ENCODE data around the genes TCP1, PNLDC1 and PRKN.

DNA sequence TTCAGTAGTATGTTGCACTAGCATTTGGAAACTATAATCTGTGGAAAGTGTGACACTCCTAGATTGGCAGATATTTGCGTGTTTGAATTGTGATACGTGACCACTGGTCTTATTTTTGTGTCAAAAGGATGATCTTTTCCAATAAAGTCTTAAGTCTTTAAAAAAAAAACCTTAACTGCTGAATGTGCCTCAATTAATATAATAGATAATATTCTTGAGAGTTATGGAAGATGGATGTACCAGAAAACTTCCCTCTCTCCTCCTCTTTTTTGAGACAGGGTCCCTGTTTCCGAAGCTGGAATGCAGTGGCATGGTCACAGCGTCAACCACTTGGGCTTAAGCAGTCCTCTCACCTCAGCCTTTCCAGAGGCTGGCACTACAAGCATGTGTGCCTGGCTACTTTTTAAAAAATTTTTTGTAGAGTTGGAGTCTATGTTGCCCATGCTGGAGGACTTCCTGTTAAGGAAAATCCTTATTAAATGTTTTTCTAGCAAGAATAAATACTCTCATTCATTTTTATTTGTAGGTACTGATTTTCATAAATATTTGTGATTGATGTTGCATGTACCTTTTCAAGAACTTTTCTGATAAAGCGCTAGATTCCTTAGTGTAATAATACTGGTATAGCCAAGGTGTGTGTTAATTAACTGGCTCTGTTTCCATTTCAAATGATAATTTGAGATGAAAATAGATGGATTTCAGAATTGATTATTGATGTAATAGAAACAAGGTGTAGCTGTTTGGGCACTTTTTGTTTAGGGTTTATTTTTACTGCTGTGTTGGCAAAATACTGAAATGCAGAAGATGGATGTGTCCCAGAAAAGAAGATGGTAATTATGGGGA lies 9.1 kb upstream of the ACAT2 start:
- PRO-cap, result no peak

- PRO-cap, result no peak
These were observed 5.3 kb downstream of the ACAT2 start for GRCh38 chr6:159766873-159767731.

DNA sequence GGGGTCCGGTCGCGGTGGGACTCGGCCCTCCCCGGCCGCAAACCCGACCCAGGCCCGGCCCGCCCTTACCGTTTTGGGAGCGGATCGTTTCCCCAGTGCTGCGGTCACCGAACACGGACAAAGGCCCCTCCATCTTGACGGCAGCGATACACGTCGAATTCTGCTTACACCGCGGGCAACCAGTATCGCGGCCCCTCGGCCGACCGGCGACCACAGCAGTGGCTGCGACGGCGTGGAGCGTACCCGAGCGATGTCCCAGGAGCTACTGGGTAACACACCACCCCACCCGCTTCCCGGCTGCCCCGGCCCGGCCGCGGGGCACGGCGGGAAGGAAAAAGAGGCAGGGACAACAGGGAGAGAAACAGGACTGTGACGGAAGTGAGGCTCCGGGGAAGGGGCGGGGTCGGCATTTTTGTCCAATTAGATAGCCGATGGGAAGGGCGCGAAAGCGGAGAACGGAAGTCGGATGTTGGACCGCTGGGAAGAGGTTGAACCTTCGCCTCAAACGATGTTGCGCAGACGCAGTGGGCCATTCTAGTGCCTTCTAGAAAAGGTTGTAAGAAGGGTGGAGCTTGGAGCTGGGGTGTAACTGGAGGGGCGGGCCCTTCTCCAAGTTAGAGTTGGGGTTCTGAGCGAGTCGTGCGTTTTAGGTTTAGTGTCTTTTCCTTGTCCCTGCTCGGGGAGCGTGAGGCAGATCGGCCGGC lies at the start of gene TCP1:
TCP1 (minus strand) TSS at position 267 of the 704 bp plus-strand sequence.
- PRO-cap, result unidirectional peak, minus-strand start at position 252 of the sequence; bidirectional peak, plus-strand start at position 612 of the sequence, minus-strand start at position 337 of the sequence

DNA sequence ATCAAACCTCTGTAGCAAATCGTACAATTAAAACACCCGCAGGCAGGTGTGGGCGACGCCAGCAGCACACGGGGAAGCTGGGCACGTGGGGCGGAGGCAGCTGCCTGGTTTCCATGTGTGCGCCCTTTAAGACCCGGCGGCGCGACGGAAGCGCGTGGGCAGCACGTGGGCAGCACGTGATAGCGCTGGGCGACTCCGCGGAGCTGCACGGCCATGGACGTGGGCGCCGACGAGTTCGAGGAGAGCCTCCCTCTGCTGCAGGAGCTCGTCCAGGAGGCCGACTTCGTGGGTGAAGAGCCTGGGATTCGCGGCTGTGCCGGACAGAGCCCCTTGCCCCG lies at the start of gene PNLDC1:
PNLDC1 (plus strand) TSS at position 182 of the 338 bp plus-strand sequence.
- PRO-cap, result no peak

DNA sequence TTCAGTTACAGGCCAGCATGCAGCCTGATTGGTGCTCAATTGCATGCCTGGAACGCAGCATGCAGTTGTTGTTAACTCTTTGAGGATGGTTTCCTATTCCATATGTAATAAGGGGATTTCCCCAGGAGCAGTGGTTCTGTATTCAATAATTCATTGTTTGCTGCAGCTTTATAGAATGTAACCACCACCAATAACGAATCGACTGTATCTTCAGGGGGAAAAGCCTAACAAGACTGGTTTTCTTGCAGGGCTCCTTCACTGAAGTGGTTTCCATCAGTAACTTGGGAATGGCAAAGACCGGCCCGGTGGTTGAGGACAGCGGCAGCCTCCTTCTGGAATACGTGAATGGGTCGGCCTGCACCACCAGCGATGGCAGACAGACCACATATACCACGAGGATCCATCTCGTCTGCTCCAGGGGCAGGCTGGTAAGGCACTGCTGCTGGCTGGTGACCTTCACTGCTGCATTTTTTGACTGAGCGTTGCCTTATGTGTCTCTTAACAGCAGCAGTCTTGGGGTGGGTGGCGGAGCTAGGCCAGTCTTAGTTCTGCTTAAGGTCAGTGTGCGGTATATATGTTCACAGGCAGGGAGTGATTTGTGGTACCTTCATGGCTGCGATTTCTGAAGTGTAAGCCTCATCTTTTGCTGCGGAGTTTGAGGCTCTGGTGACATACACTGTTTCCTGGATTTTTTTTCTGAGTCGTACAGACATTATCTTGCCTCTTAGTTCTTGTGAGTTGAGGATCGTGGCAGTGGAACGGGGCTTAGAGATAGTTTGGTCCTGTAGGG lies 71.2 kb upstream of the SLC22A1 start:
- PRO-cap, result no peak

DNA sequence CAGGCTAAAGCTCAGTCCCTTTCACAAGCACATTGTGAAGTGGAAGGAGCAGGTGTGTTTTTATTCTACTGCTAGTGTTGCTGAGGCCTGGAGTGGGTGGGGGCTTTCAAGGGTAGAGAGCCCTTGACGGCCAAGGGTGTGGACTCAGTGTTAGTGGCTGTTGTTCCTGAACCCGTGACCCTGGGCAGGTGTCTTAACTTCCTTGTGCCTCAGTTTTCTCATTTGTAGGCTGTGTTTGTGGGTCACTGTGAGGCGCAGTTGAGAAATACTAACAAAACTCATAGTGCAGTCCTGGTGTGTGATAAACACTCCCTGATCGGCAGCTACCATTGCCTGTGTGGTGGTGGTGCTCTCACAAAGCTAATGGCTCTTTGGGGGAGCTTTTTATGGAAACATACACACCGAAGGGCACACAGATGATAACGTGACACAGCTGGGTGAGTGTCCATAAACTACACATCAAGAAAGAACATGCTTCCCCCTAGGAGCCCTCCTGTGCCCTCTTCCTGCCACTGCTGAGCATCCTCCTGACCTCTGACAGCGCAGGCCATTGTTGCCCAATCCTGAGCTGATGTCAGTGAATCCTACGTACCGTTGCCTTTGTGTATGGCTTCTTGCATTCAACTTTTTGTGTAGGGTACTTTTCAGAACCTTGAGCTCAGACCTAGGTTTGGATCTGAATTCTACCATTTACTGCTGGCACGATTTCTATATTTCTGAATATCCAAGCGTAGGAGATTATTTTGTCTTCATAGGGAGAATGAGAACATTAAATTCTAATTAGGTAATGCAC lies 65.9 kb upstream of the SLC22A1 start:
- PRO-cap, result no peak

DNA sequence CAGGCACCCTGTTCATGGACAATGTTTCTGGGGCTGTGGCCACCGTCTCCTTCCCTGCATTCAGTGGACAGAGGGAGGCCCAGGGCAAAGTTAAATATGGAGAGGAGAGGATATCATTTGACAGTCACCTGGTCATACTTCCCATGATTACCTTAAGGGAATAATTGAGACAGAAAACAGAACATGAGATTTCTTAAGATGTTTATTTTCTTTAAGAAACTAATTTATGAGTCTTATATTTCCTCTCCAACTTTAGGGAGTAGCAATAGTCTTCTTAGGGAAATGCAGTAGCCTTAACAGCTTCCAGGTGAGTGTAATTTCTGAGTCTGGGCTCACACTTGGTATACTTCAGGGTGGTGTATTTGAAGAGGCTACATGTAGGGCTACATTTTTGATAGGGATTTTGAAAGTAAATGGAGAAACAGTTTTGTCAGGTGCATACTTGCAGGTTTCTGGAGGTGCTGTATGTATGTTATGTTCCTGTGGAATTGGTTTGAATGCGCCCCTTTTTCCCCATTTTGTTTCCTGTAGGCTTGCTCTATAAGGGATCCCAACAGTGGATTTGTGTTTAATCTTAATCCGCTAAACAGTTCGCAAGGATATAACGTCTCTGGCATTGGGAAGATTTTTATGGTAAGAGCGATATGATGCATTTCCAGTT lies 64.0 kb upstream of the SLC22A1 start:
- PRO-cap, result no peak

DNA sequence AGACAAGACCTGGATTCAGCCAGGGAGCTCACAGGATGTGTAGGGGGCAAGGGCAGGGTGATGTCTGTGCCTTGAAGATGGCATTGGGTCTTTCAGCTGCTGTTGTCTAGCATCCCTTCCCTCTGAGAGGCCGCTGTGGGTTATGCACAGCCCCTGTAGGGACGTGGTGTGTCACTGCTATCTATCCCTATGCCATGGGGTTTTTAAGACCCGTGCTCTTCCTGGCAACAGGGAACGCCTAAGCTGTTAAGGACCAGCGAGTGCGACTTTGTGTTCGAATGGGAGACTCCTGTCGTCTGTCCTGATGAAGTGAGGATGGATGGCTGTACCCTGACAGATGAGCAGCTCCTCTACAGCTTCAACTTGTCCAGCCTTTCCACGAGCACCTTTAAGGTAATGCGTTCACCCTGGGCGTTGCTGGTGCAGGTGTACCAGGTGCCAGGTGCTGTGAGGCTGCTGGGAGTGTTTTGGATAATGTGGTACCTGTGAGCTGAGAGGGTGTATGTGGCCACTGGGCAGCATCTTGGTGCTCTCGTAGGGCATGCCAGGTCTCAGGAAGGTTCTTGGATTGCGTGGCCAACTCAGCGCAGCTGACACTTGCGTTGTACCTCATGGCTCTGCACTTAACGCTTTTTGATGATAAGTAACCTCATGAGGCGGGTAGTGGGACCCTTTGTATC lies 43.5 kb upstream of the SLC22A1 start:
- PRO-cap, result no peak

DNA sequence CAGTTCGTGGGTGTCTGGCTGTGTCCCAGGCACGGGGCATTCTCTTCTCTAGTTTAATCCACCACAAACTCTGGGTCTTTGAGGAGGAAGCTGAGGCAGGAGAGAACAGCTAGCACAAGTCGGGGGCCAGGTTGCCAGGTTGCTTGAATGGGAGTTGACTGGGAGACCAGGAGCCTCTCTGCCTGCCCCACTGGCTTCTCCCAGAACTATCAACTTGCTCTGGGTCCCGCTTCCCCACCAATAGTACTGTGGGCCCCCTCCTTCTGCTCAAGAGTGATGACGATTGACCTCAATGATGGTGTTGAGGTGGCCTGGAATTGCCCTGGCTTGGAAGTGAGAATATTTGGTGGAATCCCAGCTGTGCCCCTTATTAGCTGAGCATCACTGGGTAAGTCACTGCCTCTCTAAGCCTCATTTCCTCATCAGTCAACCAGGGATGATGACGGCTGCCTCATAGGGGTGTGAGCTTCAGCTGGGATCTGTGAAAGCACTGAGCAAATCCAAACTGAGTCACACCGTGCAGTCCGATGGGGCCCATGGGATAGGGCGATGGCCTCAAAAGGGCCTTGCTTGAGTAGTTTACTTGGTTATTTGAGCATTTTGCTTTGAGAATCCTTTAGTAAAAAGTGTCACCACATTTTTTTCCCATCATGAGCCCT lies 972 bp downstream of the SLC22A1 start:
- PRO-cap, result no peak

- PRO-cap, result no peak
These were observed 1.5 kb downstream of the SLC22A3 start for GRCh38 chr6:160349685-160350168.

- PRO-cap, result no peak
These were observed 3.6 kb downstream of the SLC22A3 start for GRCh38 chr6:160351757-160352168.

DNA sequence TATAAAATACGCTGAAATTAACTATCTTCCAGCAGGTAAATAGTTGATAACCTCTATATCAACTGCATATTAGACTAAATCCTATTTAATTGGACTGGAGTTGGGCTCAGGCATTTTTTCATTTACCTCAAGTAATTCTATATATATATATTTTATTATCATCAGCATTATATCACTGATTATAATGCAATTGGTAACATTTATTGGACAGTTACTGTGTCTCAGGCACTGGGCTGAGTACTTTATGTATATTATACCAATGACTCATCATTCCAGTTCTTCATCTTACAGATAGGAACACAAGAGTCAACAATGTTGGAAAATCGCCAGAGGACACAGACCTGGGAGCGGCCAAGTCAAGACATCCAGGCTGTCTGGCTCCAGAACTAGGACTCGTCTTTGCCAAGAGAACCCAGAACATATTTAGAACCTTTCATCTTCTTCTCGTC lies 43.1 kb downstream of the SLC22A3 start:
- PRO-cap, result no peak

GRCh38 chr6:160447743-160448507 lies 99.7 kb downstream of the SLC22A3 start:
- PRO-cap, result no peak

GRCh38 chr6:160926690-160927069 lies 64.9 kb upstream of the MAP3K4 start:
- PRO-cap, result no peak

DNA sequence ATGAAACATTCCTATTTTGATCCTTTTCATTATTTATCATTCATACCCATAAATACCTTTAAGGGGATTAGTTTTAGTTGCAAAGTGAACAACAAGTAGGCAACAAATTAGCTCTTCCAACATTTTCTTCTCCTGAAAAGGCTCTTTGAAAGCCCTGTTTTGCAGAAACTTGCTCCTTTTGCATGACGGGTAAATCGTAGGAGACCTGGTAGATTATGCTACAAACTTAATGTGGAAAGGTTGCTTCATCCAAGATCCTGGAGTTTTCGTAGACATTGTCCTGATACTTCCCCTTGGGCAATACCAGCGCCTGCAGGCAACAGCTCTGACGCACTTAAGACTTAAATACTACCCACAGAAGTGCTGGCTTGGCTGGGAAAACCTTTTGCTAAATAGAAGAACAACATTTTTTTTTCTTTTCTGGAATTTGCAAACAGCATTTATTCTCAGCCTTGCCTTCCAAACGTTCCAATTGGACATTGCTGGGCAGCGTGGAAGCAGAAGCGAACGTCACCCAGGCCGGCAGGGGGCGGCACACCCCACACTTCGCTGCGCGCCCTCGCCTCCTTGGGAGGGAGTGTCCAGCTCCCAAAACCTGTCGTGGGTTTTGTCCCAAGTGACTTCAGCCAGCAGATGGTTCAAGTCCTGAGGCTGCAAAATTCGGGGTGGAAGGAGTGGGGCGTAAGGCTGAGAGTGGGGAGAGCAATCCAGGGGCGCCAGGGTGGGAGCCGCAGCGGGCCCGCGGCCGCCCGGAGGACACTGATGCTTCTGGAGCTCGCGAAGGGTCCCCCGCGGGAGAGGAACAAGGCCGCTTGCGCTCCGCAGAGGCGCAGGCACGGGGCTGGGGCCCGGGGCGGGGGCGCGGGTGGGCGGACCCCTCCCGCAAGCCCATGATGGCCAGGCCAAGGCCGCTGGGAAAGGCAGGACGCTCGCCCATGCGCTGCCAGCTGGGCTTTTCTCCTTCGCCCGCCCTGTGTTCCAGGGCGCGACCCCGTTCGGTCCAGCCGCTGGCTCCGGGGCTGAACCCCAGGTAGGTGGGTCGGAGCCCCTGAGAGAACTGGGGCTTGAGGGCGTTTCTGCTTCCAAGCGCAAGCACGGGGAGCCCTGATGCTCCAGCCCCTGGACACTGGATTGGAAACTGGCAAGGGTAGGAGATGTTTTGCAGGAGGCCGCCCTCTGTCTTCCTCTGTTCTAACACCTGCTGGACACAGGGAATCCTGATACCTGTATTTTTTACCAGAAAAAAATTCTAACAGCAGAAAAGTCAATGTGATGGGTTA lies 60.8 kb upstream of the MAP3K4 start:
- PRO-cap, result no peak

DNA sequence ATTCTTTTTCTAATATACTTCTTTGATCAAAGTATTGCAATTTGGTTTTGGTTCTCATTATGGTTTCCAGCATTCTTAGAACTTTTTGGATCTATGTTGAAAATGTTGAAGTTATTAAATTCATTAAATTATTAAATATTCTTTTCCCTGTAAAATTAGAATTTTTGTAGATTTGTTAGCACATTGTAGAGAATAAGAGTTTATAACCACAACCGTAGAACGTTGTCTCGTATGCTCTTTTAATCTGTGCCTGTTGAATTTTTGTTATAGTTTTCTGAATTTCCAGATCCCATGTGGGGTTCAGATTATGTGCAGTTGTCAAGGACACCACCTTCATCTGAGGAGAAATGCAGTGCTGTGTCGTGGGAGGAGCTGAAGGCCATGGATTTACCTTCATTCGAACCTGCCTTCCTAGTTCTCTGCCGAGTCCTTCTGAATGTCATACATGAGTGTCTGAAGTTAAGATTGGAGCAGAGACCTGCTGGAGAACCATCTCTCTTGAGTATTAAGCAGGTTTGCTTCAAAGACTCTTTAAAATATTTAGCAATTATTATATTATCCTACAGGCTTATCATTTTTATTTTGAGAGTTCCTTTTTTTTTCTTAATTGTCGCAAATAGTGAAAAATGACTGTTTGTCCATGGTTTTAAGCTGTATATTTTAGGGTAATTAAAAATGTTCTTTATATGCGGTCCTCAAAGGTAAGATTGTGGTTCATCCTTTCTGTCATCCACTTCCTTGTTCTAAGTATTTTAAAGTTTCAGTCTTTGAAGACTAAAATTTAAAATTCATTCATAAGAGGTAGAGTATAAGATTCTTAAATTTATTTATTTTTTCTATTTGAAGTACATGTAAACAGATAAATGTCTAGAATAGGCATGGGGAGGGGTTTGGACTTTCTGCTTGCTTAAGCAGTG lies 79.0 kb downstream of the MAP3K4 start:
- PRO-cap, result no peak

DNA sequence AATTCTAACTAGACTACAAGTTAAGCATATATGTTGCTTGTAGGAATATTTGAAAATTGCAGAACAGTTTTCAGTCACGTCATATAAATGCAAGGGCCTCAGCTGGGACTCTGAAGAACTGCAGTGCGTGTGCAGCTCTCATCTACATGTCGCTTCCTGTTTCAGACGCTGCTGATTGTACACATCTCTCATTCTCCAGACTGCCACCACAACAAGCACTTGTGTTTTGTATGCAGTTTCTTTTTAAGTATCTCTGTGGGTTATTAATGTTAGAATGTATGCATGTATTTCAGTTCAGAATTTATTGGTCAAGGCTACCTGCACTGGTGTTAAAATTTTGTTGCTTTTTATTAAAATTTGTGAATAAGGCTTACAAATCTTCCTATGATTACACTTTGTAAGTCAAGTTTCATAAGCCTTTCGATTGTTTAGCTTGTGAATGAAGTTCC lies 119.8 kb downstream of the MAP3K4 start:
- PRO-cap, result no peak

- PRO-cap, result no peak
These were observed 587.2 kb downstream of the PRKN start for GRCh38 chr6:162140342-162140794.

GRCh38 chr6:162488493-162488897 lies 239.1 kb downstream of the PRKN start:
- PRO-cap, result no peak

DNA sequence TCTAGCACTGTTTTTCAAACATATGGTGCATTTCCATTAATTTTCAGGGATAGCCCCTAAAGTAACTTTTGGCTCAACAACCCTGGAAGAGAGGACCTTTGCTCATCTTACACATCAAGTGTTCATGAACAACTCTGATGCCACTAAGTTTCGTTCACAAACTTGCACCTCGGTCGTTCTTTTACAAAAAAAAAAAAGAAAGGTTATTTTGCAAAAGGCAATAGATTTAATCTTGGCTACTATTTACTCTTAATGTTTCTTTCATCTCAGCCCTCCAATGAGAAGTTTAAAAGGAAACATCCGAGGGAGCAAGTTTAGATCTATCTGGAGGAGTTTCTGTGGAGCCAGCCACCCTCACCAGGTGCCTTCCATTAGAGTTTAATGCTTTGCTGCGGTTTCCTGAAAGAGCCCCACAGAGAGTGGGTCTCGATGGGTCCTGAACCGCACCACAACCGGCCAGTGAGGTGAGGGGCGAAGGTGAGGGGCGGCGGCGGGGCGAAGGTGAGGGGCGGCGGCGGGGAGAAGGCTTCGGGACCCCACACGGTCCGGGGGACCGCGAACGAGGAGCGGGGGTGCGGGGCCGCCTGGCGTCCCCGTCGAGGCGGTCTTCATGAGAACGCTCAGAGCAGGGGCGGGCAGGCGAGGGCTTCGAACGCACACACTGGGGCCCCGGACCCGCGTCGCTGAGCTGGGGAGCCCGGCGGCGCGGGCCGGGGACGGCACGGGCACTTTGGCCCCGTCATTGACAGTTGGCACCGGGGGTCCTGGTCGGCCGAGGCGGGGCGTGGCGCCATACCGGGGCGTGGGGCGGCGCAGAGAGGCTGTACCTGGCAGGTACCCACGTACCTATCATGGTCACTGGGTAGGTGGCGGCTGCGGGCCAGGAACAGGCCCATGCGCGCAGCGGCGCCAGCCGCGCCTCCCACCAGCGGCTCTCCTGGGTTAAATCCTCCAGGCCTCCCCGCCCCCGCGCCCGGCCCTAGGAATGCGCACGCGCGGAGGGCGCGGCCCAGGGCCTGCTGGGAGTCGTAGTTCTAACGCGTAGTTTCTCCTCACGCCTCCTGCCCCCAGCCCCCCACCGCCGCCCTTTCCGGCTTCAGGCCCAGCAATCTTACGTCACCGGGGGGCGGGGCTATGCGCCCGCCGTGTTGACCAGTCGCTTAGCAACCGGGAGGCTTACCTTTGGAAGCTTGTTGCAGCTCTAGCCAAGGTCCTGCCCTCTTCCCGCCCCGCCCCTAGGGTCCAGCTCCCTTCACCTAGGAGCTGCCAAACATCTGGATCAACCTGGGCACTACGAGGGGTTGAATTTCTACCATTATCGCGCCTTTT lies at the start of gene PRKN:
PRKN (minus strand) TSS at position 951 of the 1,329 bp plus-strand sequence.
- PRO-cap, result no peak